Mesenchymal stem cell of the bone marrow (primary cell): Measurements from ENCODE around the genes ZNF385B and UBE2E3.

DNA sequence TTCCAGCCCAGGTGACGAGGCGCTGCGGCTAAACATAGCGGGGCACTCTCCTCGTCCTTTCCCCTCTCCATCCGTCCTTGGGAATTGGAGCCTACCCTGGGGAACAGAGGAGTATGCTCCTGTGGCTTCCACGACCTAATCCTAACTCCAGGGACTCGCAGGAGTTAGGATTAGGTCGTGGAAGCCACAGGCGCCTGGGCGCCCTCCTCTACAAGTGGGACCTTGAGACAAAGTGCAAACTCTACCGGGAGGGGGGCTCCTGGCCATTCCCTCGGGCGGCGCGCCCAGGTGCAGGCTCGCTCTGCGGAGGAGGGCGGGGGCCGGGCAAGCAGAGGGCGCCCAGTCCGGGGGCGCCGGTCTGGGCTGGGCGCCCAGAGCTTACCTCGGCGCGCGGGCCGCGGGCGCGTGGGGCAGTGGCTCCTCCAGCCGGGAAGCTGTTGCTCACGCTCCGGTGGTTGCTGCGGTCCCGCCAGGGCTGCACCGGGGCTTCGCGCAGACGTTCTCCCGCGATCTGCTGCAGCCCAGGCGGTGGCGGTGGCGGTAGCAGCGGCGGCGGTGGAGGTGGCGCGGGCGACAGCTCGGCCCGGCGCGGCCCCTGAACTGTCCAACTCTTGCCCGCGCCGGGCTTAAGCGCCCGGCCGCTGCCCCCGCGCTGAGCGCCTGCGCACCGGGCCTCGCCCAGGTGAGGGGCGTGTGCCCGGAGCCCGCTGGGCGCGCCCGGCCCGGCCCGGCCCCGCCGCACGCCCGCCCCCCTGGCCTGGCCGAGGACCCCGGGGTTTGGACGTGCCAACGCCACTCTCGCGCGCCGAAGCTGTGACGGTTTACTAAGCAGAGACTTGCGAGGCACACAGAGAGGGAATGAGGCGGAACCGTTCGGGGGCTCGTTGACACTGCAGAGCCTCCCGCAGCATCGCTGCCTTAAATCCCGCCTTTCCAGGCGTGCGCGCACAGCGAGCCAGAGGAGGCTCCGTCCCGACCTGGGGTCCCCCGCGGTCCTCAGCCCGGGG, at the start of gene ZNF385B:
TSS of gene ZNF385B (minus strand) at position 894 of the 1,007 bp plus-strand sequence.
- CAGE, long polyA plus RNA: no peak

DNA sequence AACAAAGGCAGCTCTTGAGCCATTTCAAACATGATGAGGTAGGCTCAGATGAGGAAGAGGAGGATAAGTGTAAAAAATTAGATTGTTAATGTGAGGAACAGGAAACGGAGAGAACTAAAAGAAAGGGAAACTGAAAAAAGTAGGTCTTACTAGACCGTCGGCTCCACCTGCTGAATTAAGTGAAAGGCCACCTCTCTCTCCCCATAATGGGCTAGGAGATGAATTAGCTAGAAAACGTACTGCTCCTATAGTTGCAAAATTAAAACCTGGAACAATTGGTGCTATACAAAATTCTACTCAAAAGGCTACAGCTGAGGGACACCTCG, 50.2 kb upstream of the CWC22 start:
- CAGE, long polyA plus RNA: no peak

GRCh38 chr2:180873159-180873687, 107.2 kb upstream of the UBE2E3 start:
- CAGE, long polyA plus RNA: no peak

DNA sequence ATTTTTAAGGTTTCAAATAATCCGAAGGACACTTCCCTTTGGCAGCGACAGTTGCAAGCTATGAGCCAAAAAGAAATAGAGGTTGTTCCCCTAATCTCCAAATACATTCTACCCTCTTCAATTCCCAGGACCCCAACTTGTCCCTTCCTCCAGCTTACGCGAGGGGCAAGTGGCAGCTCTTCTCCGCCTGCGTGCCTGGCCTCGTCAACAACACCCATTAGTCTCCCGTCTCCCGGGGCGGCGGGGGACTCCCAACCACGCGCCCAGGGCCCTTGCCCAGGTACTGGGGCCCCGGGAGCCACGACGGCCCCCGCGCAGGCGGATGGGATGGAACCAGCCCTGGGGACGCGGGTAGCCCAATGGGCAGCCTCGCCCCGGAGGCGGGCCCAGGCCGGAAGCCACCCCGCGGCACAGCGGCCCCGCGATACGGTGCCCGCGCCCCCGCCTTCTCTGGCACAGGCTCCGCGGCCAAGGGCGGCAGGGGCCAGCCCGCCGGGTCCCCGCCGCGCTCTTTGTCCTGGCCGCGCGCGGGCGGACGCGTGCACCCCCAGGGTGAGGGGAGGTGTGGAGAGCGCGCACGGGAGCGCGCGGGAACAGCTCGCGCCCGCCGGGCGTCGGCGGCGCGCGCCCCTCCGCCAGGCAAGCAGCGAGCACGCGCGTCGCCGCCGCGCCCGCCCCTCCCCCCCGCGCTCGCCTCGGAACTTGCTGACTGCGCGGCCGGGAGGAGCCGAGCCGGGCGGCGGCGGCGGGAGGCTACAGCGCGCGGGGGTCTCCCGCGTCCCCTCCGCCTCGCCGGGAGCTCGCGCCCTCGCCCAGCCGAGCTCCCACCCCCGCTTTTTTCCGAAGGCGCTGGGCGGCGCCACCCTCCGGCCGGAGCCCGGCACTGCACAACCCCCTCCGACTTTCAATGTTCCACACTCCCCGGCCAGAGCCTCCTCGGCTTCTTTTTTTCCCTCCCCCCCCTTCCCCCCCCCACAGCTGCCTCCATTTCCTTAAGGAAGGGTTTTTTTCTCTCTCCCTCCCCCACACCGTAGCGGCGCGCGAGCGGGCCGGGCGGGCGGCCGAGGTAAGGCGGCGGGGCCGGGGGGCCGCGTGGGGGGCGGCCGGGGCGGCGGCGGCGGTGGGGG, at the start of gene UBE2E3:
TSS of gene UBE2E3 (plus strand) at position 698 of the 1,127 bp plus-strand sequence.
- CAGE, long polyA plus RNA: no peak

GRCh38 chr2:181459544-181459819, 2.3 kb downstream of the ITGA4 start:
- CAGE, long polyA plus RNA: no peak

GRCh38 chr2:181683484-181684887, 3.7 kb upstream of the NEUROD1 start:
- CAGE, long polyA plus RNA: no peak

- CAGE, long polyA plus RNA: no peak
Observed at GRCh38 chr2:181893002-181893582, 1.6 kb downstream of the ITPRID2 start.

DNA sequence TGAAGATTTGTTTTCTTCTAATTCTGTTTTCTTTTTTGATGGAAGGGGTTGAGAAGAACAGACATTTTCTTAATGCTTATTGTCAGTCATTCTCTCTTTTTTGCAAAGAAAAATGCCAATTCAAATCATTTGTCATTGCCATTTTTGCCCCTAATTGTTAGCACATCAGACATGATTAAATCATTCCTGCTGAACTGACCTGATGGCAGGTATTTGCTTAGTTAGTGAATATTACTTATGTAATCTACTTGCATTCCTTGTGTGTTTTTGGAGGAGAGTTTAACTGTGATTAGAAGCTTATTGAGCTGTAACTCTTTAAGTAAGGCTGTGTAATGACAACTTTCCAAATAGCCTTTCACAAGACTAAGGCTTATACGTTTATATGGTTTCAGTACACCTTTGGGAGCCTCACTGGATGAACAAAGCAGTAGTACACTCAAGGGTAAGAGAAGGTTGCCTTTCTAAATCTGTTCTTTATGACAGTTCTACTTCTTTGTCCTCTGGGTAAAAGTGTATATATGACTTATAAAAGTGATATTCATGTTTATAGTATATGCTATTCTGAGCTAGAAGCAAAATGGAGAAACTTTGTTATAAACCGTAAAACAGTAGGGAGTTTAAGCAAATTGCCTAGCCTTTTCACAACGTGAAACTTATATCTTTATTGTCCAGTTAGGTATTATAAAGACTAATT, 4.3 kb downstream of the ITPRID2 start:
- CAGE, long polyA plus RNA: no peak

- CAGE, long polyA plus RNA: no peak
Observed at GRCh38 chr2:181896332-181896779, 4.8 kb downstream of the ITPRID2 start.

- CAGE, long polyA plus RNA: no peak
Observed at GRCh38 chr2:182793144-182793368, 73.4 kb downstream of the FRZB start.

GRCh38 chr2:182912825-182913233, 46.4 kb upstream of the FRZB start:
- CAGE, long polyA plus RNA: no peak

DNA sequence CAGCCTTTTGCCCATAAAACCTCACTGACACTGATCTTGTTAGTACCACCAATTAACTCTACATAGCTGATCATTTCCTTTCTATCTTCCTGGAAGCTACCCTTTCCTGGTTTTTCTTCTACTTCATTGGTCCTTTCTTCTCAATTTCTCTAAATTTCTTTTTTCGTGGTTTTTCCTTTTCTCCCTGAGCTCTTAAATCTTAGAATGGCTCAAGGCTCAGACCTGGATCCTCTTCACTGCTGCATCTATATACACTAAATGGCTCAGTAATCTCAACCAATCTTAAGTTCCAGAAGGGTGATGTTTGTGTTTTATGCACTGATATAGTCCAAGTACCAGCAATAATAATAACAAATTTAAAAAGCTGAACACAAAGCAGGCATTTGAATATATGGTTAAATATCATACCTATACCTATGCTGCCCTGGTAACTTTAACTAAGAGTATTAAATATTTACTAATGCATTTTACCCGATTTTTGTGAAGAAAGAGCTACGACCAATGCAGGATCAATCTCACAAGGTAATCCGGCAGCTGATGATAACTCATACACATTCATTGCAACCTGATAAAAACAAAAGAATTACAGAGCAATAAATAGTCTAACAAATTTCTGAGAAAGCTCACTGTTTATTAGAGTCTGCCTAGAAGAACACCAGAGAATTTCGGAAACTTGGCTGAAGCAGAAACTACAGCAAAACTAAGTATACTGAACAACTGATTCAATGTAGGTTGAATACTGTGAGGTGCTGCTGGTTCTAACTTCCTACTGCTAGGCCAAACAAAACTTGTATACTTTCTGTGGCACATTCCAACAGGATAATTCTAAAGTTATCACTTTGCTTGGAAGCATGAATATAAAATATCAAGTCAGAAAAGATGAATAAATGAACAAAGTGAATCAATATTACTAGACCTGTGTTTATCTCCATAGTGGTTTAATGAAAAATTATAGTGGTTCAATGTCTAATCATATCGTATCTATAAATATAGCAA, 64.1 kb upstream of the FRZB start:
- CAGE, long polyA plus RNA: no peak

DNA sequence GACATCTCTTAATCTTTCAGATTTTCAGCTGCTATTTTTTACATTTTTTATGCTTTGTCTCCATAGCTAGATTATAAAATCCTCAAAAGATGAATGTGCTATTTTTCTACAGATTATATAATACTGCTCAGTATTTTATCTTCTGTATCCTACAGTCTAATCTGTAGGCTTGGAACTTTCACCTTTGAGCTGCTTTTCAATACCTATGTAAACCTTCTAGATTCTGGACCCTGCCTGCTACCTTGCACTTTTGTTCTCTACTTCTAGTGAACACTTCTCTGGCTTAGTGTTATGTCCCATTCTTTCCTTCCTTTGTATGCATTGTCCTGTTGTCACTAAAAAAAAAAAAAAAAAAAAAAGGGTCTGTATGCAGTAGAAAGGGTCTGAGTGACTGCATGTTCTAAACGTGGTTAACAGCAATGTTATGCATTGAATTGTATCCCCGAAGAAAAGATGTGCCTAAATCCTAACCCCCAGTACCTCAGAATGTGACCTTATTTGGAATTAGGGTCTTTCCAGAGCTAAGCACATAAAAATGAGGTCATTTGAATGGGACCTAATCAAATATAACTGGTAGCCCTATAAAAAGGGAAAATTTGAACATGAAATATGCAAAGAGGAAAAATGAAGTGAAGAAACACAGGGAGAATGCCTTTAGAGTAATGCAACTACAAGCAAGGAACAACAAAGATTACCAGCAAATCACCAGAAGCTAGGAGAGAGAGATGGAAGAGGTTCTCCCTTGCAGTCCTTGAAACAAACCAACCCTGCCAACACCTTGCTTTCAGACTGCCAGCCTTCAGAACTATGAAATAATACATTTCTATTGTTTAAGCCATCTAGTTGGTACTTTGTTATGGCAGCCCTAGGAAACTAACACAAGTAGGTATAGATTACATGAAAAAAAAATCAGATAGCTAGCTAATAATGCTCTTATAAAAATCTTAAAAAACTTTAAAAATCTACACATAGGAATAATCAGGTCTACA, 64.0 kb downstream of the NCKAP1 start:
- CAGE, long polyA plus RNA: no peak

GRCh38 chr2:183037074-183037482, 1.2 kb downstream of the NCKAP1 start:
- CAGE, long polyA plus RNA: no peak

DNA sequence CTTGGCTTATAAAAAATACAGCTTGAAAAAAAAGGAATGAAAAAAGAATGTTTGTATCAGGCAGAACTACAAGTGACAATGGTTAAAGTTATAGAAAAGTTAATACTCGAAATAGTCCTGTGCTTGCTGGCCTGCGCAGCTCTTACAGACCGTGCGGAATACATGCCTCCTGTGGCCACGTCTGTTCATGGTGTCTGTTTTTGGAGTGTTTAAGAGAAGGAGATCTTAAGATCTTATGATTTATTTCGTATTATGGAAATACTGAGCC, 846 bp downstream of the DUSP19 start:
- CAGE, long polyA plus RNA: no peak

DNA sequence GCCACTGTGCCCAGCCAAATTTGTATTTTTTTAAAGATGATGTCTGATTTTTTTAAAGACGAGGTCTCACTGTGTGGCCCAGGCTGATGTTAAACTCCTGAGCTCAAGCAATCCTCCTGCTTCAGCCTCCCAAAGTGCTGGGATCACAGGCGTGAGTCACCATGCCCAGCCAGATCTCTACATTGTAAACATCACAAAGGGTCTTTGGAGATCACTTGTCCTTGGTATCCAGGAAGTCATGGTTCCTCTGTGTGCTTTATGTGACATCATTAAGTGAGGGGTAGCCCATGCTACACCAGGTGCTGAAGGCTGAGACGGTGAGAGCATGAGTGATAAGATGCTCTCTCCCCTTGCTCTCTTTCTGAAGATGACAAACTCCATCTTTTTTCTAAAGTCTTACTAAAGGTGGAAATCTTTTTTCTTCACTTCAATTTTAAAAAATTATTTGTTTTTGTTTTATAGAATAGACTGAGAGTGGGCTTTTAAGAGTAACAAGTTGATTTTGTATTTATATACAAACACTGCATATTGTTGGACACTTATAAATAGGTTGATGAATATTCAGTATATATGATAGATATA, 6.9 kb upstream of the NUP35 start:
- CAGE, long polyA plus RNA: no peak

GRCh38 chr2:184659919-184660151, 61.5 kb downstream of the ZNF804A start:
- CAGE, long polyA plus RNA: no peak

DNA sequence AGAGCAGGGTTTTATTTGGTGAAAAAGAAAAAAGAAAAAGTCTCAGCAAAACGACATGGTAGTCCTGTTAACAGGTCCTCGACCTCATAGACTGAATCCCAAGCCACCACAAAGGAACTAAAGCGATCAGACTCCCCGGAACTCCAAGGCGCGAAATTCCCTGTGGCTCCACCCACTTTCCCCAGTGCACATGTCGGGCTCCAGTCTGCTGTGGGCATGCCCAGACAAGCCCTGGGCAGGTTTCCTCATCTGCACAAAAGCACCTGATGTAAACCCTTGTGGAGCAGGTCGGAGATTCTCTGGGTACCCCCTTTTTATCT, 170.7 kb upstream of the FSIP2 start:
- CAGE, long polyA plus RNA: no peak

GRCh38 chr2:186180392-186180981, 305.6 kb upstream of the ZC3H15 start:
- CAGE, long polyA plus RNA: no peak

- CAGE, long polyA plus RNA: no peak
Observed at GRCh38 chr2:186483971-186484430, 2.1 kb upstream of the ZC3H15 start.